Uterus (tissue), 7 donors: ENCODE data around the gene C11orf24.

DNA sequence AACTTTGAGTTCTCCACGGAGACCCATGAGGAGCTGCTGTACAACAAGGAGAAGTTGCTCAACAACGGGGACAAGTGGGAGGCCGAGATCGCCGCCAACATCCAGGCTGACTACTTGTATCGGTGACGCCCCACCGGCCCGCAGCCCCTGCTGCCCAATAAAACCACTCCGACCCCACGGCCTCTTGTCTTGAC is 2.5 kb upstream of the TCIRG1 start:
- PRO-cap, 4 experiments, result no peak in any of the 4 experiments
- RAMPAGE, long total RNA, 2 experiments, result no peak in any of the 2 experiments
- RRBS, result no CpG with 5 or more reads among the region's 11 CpGs

- PRO-cap, 4 experiments, result peak in 4 of 4 experiments; most common plus-strand start chr11:68040548 (in 4); most common minus-strand start chr11:68040404 (in 2)
- RAMPAGE, long total RNA, 2 experiments, result no peak in any of the 2 experiments
- RRBS, result 7% methylated on average over 10 of the region's 25 CpGs
These were observed 1.5 kb downstream of the TCIRG1 start for GRCh38 chr11:68040103-68041031.

GRCh38 chr11:68043187-68044193 is 4.7 kb downstream of the TCIRG1 start:
- PRO-cap, 4 experiments, result peak in 3 of 4 experiments; most common plus-strand start chr11:68043760 (in 3); most common minus-strand start chr11:68043660 (in 2)
- RAMPAGE, long total RNA, 2 experiments, result start-site peak on the plus strand in 1 of 2 experiments, at chr11:68043408-68043519 at its widest, 15 reads per replicate
- RRBS, result 30% methylated on average over 9 of the region's 42 CpGs

DNA sequence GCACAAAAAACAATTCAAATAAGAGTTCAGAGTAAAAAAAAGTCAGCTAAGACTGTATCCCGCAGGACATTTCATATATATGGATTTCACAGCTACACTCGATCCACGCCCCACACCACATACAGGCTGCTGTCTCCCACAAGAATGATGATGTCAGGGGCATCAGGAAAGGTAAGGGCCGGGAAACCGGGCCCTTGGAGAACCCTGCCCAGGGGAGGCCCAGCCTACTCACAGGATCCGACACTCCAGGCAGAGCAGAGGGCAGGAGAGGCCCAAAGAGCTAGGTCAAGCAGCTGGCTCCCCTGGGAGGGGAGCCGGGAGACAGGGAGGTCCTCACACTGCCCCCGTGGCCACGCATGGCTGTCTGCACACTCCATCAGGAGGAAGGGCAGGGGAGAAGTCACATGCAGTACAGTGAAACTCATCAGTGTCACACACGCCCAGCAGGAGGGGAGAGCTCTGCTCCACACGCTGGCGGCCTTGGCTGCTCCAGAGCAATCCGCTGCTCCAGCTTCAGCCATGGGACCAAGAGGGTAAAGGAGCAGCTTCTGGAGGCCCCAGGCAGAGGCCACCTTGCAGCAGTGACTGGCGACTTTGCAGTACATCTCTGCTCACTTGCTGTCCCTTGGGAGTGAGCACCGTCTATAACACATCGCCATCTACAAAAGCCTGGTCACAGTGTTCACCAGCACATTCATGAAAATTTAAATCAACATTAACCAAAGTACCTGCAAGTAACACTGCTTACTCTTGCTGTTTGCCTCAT is 14.3 kb downstream of the TCIRG1 start:
- PRO-cap, 4 experiments, result no peak in any of the 4 experiments
- RAMPAGE, long total RNA, 2 experiments, result start-site peak on the plus strand in 1 of 2 experiments, centred at position 178 of the sequence, 6 reads per replicate
- RRBS, result no CpG with 5 or more reads among the region's 16 CpGs

- PRO-cap, 4 experiments, result no peak in any of the 4 experiments
- RAMPAGE, long total RNA, 2 experiments, result no peak in any of the 2 experiments
- RRBS, result no CpG with 5 or more reads among the region's 1 CpG
These were observed 19.5 kb downstream of the TCIRG1 start for GRCh38 chr11:68058180-68058882.

DNA sequence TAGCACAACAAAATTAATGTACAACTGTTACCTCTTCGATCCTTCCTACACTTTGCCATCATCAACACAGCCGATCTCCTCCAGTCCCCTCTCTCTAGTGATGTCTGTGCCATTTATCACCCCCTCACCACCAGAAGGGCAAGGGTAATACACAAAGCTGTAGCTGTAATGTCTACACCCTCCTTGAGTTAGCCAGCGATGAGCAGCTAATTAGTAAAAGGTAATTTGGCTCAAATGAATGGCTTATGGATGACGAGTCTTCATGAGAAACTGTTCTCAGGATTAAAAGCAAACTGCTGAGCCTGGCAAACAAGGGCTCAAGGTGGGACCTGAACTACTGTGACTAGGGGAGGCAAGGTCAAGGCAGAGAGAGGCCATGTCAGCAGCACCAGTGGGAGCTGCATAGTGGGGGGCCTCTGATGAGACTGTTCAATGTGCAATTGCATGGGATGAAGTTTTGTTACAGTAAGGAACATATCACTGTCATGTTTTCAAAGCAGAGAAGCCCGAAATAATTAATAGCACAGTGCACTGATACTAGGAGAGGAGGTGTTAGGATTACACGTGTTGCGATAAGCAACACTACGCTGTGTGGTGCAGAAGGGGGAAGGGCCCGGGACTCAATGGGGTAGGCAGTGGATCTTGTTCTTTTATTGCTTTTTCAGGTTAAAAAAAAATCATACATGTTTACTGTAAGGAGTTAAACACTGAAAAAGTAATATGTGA is 29.0 kb downstream of the TCIRG1 start:
- PRO-cap, 4 experiments, result no peak in any of the 4 experiments
- RAMPAGE, long total RNA, 2 experiments, result no peak in any of the 2 experiments
- RRBS, result no CpG with 5 or more reads among the region's 9 CpGs

DNA sequence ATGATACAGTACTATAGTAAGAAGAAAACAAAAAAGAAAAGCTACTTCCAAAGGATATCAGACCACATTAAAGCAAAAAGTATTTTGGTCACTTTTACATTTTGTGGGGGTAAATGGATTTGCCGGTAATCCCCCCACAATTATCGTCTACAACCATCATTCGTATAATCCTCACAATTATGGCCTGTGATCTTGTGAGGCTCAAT is 37.1 kb downstream of the TCIRG1 start:
- PRO-cap, 4 experiments, result no peak in any of the 4 experiments
- RAMPAGE, long total RNA, 2 experiments, result no peak in any of the 2 experiments
- RRBS, result no CpG with 5 or more reads among the region's 3 CpGs

DNA sequence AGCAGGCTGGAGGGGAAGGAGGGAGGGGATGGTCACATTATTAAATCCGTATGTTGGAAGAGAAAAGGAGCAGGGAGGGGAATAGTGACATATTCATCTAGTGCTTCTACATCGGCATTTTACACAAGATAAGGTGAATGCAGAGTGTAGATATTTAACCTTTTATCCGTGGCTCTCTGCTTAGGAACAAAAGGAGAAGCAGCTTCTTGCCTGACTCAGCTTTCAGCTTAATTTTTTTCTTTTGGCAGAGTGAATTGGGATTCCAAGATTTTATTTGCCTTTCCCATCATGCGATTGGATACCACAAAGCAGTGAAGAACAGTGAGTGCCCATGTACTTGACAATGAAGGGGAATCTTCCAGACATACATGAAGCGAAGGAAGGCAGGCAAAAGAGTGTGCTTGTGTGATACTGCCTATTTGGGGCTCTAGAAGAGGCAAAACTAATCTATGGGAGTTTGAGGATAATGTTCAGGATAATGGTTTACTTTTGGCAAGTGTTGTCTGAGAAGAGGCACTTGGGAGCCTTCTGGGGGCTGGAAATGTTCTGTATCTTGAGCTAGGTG is 17.0 kb upstream of the CHKA start:
- PRO-cap, 4 experiments, result peak in 2 of 4 experiments; most common minus-strand start position 224 of the sequence (in 2)
- RAMPAGE, long total RNA, 2 experiments, result no peak in any of the 2 experiments
- RRBS, result no CpG with 5 or more reads among the region's 5 CpGs

GRCh38 chr11:68259109-68259607 is 12.6 kb downstream of the C11orf24 start:
- PRO-cap, 4 experiments, result no peak in any of the 4 experiments
- RAMPAGE, long total RNA, 2 experiments, result no peak in any of the 2 experiments
- RRBS, result no CpG with 5 or more reads among the region's 10 CpGs

GRCh38 chr11:68271786-68272832 is at the start of gene C11orf24:
TSS of gene C11orf24 (minus strand) at chr11:68271973.
- PRO-cap, 4 experiments, result peak in 4 of 4 experiments; most common plus-strand start chr11:68272108 (in 2); most common minus-strand start chr11:68272000 (in 4)
- RAMPAGE, long total RNA, 2 experiments, result start-site peak on the minus strand in 1 of 2 experiments, at chr11:68271939-68271977 at its widest, 216 reads per replicate
- RRBS, result 2% methylated on average over 29 of the region's 82 CpGs

- PRO-cap, 4 experiments, result peak in 2 of 4 experiments; most common minus-strand start chr11:68331568 (in 2)
- RAMPAGE, long total RNA, 2 experiments, result no peak in any of the 2 experiments
- RRBS, result 28% methylated on average over 3 of the region's 27 CpGs
These were observed 18.8 kb downstream of the LRP5 start for GRCh38 chr11:68330781-68332078.

DNA sequence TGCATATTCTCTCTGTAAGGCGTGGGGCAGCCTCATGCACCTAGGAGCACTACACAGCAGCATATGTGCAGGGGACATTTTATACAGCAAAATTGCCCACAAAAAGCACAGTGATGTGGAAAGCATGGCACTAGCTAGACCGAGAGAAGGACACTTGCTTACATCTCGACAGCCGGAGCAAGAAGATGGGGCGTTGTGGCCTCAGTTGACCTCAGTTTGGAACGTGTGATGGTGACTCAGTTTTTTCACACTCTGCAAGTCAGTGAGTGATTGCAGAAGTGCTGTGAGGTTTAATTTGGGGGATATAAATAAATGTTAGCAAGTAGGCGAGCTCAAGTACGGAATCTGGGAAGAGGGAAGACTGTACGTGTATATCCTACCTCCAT is 23.3 kb downstream of the LRP5 start:
- PRO-cap, 4 experiments, result no peak in any of the 4 experiments
- RAMPAGE, long total RNA, 2 experiments, result no peak in any of the 2 experiments
- RRBS, result no CpG with 5 or more reads among the region's 9 CpGs

GRCh38 chr11:68363717-68364367 is 51.5 kb downstream of the LRP5 start:
- PRO-cap, 4 experiments, result no peak in any of the 4 experiments
- RAMPAGE, long total RNA, 2 experiments, result start-site peak on the plus strand in 1 of 2 experiments, at chr11:68363739-68364376 at its widest, 8 reads per replicate
- RRBS, result no CpG with 5 or more reads among the region's 24 CpGs

- PRO-cap, 4 experiments, result peak in 2 of 4 experiments; most common plus-strand start chr11:68373768 (in 1); most common minus-strand start chr11:68373608 (in 2)
- RAMPAGE, long total RNA, 2 experiments, result no peak in any of the 2 experiments
- RRBS, result 2% methylated on average over 7 of the region's 22 CpGs
These were observed 61.2 kb downstream of the LRP5 start for GRCh38 chr11:68373506-68374086.

- PRO-cap, 4 experiments, result peak in 2 of 4 experiments; most common minus-strand start chr11:68524366 (in 2)
- RAMPAGE, long total RNA, 2 experiments, result no peak in any of the 2 experiments
- RRBS, result no CpG with 5 or more reads among the region's 2 CpGs
These were observed 63.7 kb downstream of the PPP6R3 start for GRCh38 chr11:68524163-68524653.

- PRO-cap, 4 experiments, result no peak in any of the 4 experiments
- RAMPAGE, long total RNA, 2 experiments, result no peak in any of the 2 experiments
- RRBS, result no CpG with 5 or more reads among the region's 3 CpGs
These were observed 91.6 kb downstream of the PPP6R3 start for GRCh38 chr11:68552108-68552564.

GRCh38 chr11:68565128-68565580 is 104.6 kb downstream of the PPP6R3 start:
- PRO-cap, 4 experiments, result no peak in any of the 4 experiments
- RAMPAGE, long total RNA, 2 experiments, result no peak in any of the 2 experiments
- RRBS, result no CpG with 5 or more reads among the region's 5 CpGs

DNA sequence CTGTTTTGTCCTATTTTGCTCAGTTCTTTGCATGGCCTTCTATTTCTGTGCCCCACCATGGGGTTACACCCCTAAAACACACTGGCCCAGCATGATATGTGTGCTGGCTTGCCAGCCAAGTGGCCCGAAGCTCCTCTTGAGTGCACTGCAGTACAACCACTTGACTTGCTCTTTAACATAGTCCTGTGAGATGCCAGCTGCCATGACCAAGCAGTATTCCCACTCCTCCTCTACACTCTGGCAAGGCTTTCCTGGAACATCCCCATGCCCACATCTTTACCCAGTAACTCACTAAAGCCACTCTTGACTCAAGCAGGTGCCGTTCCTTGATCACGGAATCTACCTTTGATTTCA is 102.9 kb upstream of the GAL start:
- PRO-cap, 4 experiments, result no peak in any of the 4 experiments
- RAMPAGE, long total RNA, 2 experiments, result no peak in any of the 2 experiments
- RRBS, result no CpG with 5 or more reads among the region's 3 CpGs

DNA sequence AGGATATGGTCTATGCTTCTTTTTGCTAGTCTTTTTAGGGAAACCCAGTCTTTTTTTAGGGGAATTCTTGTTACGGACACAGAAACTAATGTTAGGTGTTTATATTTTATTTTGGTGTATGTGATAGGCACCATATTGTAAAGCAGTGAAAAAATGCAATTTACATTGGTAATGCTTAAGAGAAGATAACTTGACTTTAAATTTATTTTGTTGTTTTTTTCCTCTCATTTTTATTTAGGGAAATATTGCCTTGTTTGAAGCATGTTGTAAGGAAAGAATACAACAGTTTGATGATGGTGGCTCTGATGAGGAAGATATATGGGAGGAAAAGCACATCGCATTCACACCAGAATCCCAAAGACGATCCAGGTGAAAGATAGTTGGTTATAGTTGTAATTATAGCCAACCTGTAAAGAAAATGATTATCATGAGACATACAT is 93.0 kb upstream of the GAL start:
- PRO-cap, 4 experiments, result no peak in any of the 4 experiments
- RAMPAGE, long total RNA, 2 experiments, result no peak in any of the 2 experiments
- RRBS, result no CpG with 5 or more reads among the region's 3 CpGs

DNA sequence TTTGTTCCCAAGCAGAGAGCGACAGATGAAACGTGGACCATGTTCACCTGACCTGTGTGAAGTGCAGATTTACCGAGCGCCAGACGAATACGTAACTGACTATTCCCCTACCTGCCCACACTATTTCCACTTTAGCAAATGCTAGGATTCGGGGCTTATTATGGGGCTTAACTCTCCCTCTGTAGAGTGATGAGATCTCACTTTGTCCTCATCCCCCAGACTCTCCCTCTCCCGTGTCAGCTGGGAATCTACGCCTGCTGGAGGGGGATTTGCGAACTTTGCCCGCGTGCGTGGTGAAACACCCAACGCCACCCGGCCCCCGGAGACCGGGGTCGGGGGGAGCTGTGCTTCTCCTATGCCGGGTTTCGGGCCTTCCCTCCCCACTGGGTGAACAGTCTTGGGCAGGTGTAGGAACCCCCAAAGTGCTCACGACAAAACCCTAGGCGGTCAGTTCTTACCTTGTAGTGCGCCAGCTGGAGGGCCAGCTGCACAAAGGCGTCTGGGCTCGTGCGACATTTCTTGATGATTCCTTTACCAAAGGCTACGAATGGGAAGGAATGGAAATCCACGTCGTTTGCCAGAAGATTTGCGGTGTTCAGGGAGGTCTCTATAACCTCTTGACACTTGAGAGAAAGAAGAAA is 21.6 kb upstream of the TESMIN start:
- PRO-cap, 4 experiments, result no peak in any of the 4 experiments
- RAMPAGE, long total RNA, 2 experiments, result no peak in any of the 2 experiments
- RRBS, result no CpG with 5 or more reads among the region's 30 CpGs